ENCODE results near the gene PTPRN2.

GRCh38 chr7:155590236-155590991 is 44.1 kb upstream of the CNPY1 start:
- RRBS, result 9% methylated on average over 3 of the region's 17 CpGs

- RRBS, result no CpG with 5 or more reads among the region's 16 CpGs
Measured at GRCh38 chr7:155590992-155591675, 44.8 kb upstream of the CNPY1 start.

DNA sequence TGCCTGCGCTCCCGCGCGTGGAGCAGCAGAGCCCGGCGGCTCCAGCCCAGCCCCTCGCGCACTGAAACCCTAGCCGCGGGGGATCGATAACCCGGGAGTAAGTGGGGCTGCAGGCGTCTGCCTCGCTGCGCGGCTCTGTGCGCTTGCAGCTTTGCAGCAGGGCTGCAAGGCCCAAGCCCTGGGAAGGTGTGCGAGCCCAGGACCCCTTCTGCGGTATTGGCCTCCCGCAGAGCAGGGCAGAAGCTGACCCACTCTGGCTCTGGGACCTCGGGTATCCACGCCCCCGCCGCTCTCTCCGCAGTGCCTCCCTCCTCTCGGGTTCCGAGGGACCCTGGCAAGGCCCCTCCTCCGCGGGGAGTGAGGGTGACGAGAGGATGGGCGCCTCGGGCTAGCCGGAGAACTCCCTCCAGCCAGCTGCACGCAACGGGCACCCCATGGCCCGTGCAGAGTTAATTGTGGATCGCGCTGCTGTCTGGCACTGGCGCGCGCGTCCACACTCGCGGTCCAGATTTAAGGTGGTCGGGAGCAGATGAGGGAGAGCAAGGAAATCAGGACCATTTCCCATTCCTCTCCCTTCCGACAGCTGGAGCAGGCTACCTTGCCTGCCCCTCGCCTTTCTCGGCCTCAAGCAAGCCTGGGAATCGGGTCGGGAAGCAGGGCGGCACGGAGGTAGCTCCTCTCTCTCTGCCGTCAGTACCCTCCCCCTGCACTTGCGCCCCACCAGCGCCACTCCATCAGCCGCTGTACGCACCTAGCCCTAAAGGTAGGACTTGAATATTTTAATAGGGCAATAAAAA is 2.0 kb downstream of the SHH start:
- RRBS, result 6% methylated on average over 12 of the region's 57 CpGs

GRCh38 chr7:155917131-155917764 is 105.0 kb upstream of the SHH start:
- RRBS, result no CpG with 5 or more reads among the region's 8 CpGs

GRCh38 chr7:156347754-156348253 is 292.8 kb upstream of the RNF32 start:
- RRBS, result no CpG with 5 or more reads among the region's 25 CpGs

- RRBS, result 9% methylated on average over 5 of the region's 27 CpGs
Measured at GRCh38 chr7:156607984-156608508, 32.5 kb upstream of the RNF32 start.

- RRBS, result no CpG with 5 or more reads among the region's 7 CpGs
Measured at GRCh38 chr7:156682548-156683516, 42.3 kb downstream of the RNF32 start.

DNA sequence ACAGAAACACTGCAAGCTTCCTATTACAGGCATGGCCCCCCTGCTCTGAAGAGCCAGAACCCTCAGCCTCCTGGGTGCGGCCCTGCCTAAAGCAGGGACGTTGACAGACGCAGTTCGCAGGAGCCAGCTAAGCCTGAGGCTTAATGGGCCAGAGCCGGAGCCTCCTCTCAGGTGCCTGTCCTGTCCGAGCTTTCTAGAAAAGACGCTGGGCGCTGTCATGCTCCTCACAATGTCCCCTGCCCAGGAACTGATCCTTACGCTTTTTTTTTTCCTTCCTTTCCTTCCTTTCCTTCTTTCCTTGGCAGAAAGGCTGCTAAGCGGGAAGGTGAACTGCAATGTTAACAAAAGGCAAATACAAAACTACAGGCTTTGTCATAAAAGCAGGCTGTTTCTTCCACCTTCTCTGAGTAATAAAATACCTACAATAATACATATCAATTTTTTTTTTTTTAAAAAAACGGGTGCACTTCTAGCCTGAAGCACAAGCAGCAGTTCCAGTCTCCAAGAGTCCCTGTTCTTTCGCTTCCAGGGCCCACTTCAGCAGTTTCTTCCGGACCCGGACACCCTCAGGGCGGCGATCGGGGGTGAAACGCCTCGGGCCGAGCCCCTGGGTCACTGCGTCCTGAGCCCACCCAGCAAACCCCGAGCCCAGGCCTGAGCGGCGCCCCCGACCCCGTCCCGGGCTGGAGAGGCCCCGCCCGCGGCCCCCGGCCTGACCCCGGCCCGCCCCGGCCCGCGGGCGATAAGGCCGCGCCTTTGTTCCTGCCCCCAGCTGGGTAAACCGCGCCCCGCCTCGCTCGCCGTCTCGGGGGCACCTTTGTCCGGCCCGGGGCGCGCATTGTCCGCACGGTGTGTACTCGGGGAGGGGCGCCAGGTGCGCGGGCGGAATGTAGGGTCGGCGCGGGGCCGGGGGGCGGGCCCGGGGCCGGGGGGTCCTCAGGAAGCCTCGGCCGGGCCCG is 11.1 kb downstream of the MNX1 start:
- RRBS, result 3% methylated on average over 32 of the region's 67 CpGs

DNA sequence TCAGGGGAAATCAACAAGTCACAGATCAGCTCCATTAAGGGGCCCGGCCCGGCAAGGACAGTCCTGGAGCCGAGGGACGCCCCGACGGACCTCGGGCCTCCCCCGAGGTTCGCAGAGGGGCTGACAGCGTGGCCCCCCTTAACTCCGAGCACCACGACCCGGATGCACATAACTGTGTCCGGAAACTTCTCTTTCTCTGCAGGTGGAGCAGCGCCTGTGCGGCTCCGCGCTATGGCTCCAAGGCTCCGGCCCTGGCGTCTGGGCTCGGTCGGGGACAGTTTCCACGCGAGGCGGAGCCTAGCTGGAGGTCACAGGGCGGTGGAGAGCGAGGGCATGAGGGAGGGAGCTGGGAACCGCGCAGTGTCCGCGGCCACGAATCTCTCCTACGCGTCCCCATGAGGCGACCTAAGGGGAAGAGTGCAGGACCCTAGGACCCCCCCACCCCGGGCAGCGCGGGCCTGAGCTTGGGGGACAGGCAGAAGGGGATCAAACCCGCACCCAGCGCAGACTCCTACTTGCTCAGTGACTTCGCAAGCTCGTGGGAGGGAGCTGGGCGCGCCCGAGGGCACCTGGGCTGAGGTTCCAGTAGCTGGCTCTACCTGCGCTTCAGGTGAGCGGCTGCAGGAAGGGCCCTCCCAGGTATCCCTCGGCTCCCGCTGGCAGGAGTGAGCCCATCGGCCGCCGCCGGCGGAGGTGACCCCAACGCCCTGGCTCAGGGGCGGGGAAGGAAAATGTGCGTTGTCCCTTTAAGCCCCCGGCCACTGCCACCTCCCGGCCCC is 8.6 kb upstream of the MNX1 start:
- RRBS, result 6% methylated on average over 20 of the region's 59 CpGs

DNA sequence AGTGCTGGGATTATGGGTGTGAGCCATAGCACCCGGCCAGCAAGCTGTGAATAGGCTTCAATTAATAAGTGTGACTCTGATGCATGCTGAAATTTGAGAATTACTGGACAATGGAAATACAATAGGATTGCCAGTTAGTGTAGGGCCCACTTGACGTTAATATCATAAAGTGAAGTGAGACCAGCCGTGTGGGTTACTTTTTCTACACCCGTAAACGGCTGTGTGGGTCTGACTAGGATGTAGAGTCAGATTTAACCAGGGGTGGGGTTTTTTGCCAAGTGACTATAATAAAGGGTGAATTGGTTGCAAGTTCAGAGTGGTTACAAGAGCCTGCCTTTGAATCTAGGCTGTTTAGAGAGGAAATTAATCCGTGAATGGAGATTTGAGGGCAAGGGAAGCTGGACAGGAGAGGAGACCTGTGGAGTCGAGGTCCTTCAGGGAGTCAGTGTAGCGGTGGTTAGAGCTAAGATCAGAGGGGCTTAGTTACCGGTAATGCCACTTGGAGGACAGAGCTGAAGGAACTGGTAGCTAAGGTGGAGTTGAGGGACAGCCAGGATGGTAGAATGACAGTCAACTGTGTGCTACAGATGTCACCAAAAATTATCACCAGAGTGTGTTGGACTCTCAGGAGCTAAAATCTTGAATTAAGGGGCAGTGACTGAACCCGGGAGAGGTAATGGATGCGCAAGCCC is 96.3 kb upstream of the DNAJB6 start:
- RRBS, result no CpG with 5 or more reads among the region's 11 CpGs

GRCh38 chr7:157354625-157355167 is 17.9 kb downstream of the DNAJB6 start:
- RRBS, result no CpG with 5 or more reads among the region's 8 CpGs

DNA sequence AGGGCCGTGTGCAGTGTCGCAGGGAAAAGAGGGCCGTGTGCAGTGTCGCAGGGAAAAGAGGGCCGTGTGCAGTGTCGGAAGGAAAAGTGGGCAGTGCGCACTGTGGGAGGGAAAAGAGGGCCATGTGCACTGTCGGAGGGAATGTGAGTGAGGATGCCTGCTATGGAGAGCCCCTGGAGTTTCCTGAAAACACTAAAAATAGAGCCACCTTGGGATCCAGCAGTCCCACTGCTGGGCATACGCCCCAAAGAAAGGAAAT is 188.9 kb downstream of the DNAJB6 start:
- RRBS, result no CpG with 5 or more reads among the region's 9 CpGs

GRCh38 chr7:157854050-157854907 is 517.5 kb downstream of the DNAJB6 start:
- RRBS, result no CpG with 5 or more reads among the region's 28 CpGs

GRCh38 chr7:157905840-157906017 is 568.9 kb downstream of the DNAJB6 start:
- RRBS, result no CpG with 5 or more reads among the region's 7 CpGs

GRCh38 chr7:158070112-158071101 is 517.2 kb downstream of the PTPRN2 start:
- RRBS, result no CpG with 5 or more reads among the region's 27 CpGs

DNA sequence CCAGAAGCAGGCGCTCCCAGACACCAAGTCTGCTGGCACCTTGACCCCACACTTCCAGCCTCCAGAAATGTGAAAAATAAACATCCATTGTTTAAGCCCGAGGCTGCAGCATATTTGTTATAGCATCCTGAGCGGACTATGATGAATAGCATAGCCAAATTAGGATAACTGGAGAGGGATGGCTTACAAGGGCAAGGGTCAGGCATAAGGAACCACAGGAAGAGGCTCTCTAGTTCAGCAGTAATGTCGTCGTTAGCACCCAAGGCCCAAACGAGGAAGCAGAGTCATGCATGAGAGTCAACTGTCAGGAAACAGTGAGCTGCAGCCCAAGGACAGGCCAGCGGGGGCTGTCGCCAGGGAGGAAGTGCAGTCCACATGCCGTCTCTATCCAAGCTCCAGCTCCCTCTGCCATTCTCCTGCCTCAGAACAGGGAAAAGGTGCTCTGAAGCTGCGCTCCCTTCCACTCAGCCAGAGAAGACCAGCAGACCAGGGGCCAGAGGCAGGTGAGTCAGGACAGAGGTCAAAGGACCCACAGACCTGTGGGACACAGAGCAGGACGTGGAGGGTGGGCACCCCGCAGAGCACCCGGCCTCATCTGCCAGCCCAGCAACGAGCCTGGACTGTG is 50.4 kb downstream of the PTPRN2 start:
- RRBS, result no CpG with 5 or more reads among the region's 14 CpGs

DNA sequence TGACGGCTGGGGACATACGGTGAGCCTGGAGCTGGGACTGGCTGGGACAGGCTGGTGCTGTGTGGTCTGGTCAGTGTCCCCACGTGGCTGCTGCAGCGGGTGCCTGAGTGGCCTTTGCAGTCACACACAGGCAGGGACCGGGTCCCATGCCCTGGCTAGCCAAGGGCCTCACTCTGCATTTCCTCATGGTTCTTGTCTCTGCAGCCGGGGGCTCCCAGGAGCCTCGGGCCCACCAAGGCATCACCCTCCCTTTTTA is 47.7 kb downstream of the PTPRN2 start:
- RRBS, result 89% methylated on average over 2 of the region's 7 CpGs

DNA sequence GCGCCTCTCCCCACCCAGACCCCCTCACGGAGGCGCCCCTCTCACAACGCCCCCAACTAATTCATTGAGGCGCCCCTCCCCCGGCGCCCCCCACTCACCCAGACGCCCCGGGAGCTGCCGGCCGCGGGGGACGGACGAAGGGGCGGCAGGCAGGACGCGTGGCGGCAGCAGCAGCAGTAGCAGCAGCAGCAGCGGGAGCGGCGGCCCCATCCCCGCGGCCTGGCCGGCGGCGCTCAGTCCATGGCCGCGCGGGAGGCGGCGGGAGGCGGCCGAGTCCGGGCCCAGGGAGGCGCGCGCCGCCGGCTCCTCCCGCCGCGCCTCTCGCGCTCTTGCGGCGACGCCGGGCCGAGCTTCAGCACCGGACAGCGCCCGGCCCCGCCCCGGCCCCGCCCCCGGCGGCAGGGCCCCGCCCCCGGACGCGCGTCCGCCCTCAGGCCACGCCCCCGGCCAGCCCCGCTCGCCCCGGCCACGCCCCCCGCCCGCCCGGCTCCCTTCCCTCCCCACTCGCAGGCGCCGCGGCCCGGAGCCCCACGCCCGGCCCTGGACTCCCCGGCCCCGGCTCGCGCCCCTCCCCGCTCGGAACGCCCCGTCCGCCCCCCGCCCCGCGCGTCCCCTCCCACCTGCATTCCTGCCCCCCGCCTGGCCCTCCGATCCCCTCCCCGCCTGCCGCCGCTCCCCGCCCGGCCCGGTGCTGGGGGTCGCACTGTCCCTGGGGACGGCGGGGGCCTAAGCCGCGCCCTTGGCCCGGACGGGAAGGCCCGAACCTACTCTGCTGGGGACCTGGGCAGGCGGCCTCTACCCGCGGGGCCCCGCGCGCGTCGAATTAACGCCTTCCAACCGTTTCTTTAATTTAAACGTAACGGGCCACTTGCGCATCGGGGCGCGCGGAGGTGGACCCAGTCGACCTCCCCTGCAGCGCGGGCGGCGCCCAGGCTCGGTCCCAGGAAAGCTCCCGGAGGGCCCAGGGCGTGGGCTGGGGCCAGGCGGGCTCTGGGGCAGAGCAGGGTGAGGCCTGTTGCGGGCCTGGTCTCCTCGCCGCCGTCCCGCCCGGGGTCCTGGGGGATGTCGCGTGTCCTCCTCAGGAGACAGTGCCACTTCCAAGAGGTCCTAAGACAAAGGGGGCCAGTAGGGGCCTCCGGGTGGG is at the start of gene PTPRN2:
Gene PTPRN2, minus strand, starts transcription at position 364 of the 1,144 bp plus-strand sequence.
- RRBS, result 10% methylated on average over 57 of the region's 143 CpGs

GRCh38 chr7:158607323-158608090 is 19.9 kb upstream of the PTPRN2 start:
- RRBS, result no CpG with 5 or more reads among the region's 13 CpGs

DNA sequence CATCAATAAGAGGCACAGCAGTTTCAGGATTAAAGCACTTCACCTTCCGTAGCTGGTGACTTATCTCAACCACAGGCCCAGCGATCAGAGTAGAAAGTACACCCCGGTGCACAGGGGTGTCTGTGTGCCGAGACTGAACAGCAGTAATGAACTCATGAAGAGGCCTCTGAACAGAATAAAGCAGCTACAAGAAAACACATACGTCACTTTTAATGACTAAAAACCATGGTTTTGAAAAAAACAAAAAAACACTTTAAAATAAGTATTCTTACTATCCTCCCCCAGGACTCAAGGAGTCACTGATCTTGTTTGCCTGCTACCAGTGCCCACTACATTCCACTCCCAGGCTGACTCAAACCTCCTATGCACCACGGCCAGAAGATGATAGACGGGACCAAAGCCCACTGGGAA is 53.8 kb downstream of the NCAPG2 start:
- RRBS, result no CpG with 5 or more reads among the region's 7 CpGs